PC-3 (cell line): ENCODE data around the genes RIN3 and IFI27L1.

- RAMPAGE, long total RNA, result no peak
Measured at GRCh38 chr14:91890220-91890719, 22.9 kb upstream of the TC2N start.

GRCh38 chr14:92400904-92401166 is 77.9 kb downstream of the SLC24A4 start:
- RAMPAGE, long total RNA, result no peak

GRCh38 chr14:92408853-92409552 is 86.0 kb downstream of the SLC24A4 start:
- RAMPAGE, long total RNA, result no peak

DNA sequence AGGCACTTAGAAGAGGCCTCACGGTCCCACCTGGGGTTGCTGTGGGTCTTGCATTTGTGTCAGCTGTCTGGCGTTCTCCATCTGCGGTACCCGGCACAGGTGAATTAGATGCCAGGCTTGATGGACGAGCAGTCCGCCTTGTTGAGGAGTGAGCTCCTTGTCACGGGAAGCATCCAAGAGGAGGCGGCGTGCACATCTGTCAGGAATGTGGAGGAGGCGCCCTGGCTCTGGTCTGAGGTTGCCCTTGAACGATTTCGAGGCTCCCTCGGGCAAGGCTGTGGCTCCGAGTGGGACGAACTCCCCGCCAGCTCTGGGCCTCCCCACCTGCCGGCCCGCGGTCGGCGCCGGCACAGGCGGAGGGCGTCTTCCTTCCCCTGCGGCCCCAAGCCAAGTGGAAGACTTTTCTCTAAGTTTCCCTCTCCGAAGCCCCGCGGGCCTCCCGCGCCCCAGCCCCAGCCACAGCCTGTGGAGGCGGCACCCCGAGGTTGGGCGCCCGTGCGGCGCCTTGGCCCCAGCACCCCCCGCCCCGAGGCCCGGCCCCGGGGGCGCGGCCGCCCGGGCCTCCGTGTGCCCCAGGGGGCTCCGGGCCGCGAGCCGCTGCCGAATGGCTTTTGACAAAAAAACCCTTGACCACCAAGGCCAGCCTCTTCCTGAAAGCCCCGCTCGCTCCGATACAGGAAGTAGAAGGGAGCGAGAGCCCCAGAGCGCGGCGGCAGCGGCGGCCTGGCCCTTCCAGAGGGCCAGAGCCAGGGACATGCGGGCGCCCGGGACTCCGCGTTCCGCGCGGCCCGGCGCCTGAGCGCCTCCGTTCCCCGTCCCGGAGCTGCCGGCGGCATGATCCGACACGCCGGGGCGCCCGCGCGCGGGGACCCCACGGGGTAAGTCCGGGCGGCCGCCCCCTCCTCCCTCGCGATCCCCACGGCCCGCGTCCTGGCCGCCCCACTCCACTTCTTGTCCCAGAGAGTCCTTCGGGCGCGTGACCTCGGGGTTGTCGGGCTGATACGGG is at the start of gene RIN3:
Gene RIN3 (plus strand): TSS at position 683 of the 1,006 bp plus-strand sequence.
- RAMPAGE, long total RNA, result no peak

DNA sequence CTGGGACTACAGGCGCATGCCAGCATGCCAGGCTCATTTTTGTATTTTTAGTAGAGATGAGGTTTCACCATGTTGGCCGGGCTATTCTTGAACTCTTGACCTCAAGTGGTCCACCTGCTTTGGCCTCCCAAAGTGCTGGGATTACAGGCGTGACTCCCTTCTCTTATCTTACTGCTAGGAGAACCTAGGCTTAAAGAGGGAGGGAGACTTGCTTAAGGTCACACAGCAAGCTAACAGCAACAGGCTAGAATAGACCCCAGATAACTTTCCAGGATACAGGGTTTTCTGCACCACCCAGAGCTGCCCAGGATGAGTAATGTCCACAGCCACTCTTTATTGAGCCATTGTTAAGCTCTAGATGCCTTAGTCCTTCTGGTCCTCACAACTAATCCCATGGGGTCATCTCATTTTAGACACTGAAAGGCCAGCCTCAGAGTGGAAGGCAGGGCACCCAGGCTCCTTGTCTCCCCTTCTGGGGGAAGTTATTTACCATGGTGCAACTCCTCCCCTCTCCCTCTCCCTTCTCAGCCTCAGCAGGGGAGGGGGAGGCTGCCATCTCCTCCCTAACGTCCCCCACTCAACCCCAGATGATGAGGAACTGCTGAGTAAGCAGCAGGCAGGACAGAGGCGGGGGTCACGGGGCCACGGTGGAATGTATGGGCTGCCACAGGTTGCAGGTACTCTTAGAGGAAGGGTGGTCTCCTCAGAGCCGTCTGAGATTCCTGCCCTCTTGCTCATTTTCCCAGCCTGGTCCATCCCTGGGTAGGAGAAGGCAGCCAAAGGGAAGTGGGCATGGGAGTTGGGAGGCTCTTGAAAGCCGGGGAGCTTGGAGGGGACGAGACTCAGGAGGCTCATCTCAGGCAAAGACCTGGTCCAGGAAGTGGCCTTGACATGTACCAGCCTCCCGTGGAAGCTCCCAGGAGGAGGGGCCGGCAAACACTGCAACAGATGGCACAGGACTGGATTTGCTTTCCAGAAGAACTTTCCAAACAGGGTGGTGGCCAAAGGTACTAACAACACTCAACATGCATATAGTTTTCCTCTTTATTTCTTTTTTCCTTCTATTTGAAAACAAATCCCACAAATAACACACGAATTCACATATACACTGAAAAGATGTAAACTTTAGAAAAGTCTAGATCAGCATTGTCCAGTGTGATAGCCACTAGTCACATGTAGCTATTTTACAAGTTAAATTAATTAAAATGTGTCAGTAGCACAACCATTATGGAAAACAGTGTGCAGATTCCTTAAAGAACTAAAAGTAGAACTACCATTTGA is 18.9 kb downstream of the RIN3 start:
- RAMPAGE, long total RNA, result no peak

DNA sequence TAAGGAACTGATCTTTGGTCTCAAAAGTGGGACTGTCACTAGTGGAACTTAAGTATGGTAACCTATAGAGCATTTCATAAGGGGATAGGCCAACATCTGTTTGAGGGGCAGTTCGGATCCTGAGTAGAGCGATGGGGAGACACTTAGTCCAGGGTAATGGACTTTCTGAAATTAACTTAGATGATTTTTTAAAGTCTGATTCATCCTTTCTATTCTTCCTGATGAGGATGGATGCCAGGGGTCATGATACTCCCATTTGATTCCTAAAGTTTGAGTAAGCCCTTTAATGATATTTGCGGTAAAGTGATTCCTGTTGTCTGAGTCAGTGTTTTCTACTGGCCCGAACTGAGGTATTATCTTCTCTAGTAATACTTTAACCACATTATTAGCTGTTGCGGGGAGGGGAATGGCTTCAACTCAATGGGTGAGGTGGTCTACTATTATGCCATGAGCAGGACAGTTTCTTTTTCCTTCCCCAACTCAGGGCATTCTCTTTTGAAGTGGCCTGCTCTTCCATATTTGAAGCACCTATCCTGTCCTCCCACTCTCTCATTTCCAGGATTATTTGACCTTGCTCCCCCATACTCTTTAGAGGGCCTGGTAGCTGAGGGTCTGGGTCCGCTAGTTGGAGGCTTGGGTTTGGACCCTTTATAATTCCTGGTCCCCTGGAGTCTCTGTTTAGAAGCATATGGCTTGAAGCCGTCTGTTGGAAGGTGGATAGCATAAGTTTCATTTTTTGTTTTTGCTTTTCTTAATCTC is 111.7 kb downstream of the RIN3 start:
- RAMPAGE, long total RNA, result no peak

DNA sequence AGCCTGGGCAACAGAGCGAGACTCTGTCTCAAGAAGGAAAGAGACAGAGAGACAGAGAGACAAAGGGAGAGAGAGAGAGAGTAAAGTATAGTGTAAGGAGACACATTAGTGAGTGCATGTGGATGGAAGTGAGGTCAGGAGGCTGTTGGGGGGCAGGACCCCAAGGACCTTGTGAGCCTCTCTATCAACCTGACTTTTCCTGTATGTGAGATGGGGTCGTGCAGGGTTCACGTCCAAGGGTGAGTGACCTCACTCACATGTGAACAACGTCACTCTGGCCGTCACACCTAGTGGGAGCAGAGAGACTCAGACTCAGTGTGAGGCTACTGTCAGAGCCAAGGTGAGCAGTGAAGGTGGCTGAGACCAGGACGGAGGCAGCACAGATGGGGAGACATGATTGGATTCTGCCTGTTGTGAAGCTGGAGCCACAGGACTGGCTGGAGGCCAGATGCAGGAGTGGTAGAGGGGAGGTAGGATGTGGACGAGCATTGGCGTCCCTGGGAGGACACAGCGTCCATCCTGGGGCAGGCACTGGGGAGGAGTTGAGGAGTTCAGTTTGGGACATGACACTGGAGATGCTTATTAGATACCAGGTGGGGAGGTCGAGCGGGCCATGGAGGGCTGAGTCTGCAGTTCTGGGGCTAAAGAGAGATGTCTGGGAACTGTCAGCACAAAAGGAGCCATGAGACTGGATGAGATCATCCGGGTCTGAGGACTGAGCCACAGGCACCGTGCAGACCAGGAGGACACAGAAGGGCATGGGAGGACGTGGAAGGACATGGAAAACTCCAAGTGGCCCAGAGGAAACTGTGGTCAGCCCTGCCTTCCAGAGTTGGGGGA is 92.9 kb downstream of the LGMN start:
- RAMPAGE, long total RNA, result no peak

GRCh38 chr14:92659693-92660411 is 88.6 kb downstream of the LGMN start:
- RAMPAGE, long total RNA, result no peak

- RAMPAGE, long total RNA, result no peak
Measured at GRCh38 chr14:92671121-92671931, 77.1 kb downstream of the LGMN start.

DNA sequence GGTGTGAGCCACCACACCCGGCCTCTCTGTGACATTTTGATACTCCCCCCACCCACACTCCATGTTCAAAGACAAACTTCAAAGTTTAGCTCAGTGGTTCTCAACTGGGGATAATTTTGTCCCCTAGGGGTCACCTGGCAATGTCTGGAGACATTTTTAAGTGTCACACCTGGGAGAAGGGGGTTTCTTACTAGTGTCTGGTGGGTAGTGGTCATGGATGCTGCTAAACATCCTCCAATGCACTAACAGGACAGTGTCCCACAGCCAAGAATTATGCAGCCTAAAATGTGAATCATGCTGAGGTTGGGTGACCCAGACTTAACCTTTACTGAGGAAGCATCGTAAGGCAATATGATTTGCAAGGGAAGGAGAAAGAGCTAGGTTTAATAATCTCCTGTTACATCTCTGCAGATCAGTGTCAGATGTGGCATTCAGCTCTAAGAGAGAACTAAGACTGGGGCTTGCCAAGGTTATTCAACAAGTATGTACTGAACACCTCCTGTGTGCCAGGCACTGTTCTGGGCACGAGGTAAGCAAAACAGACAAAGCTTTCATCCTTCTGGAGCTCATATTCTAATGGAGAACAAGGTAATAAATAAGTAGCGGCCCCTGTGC is 13.7 kb upstream of the GOLGA5 start:
- RAMPAGE, long total RNA, result no peak

GRCh38 chr14:92785357-92786184 is 8.5 kb upstream of the GOLGA5 start:
- RAMPAGE, long total RNA, result no peak

GRCh38 chr14:92793509-92794104 is 498 bp upstream of the GOLGA5 start:
- RAMPAGE, long total RNA, result no peak

DNA sequence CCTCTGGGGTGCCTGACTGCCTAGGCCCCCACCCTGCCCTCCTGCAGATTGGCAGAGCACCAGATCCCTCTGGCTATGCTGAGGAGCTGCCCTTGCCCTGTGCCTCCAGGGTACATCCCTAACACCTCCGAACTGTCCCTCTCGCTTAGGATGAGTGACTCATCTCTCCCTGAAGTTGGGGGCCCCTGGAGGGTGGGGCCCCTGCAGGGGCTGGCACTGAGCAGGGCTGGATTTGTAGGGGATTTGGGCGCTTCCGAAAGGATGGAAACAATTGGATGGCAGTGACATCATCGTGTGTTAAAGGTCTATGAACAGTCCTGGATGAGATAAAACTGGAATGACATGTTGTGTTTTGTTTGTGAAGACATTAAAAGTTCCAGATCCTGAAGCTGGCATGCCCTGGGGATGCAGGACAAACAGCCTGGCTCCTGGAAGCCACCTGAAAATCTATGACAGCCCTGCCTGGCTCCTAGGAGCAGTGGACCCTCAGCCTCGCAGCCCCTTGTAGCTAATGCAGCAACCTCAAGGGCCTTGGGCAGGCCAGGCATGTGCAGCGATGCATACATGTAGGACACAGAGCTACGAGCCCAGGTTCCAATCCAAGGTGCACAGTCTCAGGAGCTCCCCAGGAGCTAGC is 51.2 kb downstream of the CHGA start:
- RAMPAGE, long total RNA, result no peak

DNA sequence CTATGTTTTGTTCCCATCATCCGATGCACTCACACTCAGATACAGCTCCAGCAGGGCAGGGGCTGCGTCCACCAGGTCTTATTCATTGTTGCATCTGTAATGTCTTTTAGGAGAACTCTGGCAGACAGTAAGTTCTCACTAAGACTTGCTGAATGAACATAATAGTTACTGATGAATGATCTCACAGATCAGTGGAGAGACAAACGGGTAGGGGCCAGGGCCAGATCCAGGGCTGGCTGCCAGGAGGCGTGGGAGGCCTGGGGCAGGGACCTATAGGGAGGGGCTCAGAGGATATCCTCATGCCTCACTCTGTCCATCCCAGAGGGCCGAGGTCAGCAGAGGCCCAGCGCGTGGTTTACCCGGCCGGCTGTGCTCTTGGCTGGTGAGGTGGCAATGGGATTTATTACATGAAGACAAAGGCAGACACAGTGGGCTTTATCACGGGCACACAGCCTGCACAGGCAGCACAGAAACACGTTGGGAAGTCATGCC is 85.4 kb downstream of the CHGA start:
- RAMPAGE, long total RNA, result no peak

GRCh38 chr14:93053875-93054487 is 61.7 kb downstream of the ITPK1 start:
- RAMPAGE, long total RNA, result no peak

DNA sequence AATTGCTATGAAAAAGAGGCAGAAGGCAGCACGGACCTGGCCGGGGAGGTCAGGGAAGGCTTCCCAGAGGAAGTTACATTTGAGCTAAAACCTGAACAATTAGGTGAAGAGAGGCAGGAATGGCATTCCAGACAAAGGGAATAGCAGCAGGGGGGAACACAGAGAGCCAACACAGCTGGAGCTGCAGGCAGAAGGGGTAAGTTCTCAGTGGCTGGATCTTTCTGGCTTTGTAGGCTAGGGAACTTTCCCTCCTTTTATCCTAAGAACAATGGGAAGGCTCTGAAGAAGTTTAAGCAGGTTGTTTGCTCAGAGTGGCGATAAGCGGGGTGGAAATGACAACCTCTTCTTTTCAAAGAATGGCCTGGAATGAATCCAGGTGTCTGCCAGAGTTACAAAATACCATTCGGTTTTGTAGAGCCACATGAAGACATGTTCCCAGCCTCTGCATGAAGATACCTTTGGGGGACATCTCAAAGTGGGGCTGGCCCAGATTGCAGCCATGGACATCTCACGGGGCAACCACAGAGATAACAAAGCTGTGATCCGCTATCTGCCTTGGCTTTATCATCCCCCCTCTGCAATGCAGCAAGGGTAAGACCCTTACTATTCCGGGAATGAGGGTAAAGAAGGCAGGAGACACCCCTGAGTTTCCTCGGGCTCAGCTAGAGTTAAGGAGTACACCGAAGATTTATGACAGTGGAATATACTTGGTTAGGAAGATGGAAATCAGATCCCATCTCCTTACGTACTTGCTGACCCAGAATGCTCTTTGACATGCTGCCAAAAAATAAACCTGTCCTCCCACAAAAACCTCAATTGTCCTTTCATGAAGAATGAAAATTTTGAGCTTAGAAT is 99.8 kb downstream of the PRIMA1 start:
- RAMPAGE, long total RNA, result no peak

DNA sequence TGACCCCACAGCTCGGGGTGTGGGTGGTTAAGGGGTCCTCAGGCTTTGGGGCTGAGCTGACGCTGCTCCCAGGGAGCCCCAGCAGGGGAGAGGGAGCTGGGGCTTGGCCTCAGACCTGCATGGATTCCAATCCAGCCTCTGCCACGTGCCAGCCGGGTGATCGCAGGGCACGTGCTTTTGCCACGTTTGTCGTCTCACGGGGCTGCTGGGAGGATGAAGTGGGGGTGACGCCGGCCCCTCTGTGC is 36.2 kb upstream of the PRIMA1 start:
- RAMPAGE, long total RNA, result no peak

DNA sequence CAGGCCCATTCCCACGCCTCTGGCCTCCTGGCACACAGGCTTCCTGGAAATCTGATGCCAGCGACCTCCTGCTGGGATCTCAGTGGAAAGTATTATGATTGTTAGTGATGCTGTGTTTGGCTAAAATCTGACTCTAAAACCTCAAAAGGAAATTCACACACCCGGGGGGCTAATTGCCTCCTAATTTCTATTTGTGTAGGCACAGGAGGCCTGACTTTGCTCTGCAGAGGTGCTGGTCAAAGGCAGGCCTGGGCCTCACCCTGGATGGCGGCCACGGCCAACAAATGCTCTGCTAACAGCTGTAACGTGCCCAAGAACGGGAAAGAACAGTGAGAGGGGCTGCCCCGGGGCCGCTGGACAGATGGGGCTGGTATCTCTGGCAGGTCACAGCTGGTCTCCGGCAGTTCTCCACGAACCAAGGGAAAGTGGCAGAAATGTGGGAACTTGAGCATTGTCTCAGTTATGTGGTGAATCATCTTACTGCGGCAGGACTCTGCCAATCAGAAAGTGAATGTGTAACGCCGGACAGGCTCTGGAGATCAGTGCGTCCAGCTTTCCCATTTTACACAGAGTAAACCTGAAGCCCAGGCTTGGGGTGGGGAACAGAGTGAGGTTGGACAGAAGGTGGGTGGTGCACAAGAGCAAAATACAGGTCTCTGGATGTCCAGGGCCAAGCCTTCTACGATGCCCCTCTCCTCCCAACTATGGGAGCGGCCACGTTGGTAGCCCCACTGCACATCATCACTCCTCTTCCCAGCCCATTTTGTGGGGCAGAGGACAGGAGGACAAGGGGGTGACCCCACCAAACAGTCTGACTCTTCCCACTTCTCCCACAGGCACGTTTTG is 14.4 kb downstream of the FAM181A start:
- RAMPAGE, long total RNA, result no peak

GRCh38 chr14:93962614-93963802 is 13.4 kb downstream of the ASB2 start:
- RAMPAGE, long total RNA, result no peak

DNA sequence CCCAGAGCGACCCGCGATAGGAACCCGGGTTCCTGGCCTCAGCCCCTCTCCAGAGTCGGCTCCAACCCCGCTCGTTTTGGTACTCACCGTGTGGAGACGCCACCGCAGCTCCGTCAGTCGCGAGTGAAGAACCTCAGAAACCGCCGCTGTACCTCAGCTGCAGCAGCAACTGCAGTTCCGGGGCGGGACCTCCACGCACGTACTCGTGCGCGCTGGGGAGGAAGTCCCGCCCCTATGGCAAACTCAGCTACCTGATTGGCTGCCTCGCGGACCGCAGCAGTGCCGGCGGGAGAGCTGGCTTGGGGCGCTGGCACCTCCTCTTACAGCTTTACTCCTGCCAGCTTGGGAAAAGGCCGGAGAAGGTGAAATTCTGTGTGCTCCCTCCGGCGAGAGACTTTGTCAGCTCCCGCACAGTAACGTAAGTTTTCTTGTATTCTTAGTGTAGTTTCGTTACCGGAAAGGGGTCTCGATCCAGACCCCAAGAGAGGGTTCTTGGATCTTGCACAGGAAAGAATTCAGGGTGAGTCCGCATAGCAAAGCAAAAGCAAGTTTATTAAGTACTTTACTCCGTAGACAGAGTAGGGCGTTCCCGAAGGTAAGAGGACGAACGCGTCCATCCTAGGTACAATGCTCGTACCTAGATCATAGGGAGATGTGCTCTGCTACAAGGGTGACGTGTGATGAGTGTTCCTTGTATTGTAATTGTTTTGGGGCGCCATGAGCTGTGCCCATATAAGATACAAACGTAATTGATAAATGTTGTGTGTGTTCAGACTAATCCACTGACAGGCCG is at the start of gene IFI27L1:
Gene IFI27L1 (plus strand): TSS at position 279 of the 793 bp plus-strand sequence.
- RAMPAGE, long total RNA, result start-site peak on the minus strand centred at position 153 of the sequence, 17 bp wide, 66 and 27 reads in 2 replicates